ENCODE results near the genes PRKAG1, KMT2D and TUBA1A.

- PRO-cap: no peak
These were observed 378 bp downstream of the H1-7 start for GRCh38 chr12:48328981-48329734.

DNA sequence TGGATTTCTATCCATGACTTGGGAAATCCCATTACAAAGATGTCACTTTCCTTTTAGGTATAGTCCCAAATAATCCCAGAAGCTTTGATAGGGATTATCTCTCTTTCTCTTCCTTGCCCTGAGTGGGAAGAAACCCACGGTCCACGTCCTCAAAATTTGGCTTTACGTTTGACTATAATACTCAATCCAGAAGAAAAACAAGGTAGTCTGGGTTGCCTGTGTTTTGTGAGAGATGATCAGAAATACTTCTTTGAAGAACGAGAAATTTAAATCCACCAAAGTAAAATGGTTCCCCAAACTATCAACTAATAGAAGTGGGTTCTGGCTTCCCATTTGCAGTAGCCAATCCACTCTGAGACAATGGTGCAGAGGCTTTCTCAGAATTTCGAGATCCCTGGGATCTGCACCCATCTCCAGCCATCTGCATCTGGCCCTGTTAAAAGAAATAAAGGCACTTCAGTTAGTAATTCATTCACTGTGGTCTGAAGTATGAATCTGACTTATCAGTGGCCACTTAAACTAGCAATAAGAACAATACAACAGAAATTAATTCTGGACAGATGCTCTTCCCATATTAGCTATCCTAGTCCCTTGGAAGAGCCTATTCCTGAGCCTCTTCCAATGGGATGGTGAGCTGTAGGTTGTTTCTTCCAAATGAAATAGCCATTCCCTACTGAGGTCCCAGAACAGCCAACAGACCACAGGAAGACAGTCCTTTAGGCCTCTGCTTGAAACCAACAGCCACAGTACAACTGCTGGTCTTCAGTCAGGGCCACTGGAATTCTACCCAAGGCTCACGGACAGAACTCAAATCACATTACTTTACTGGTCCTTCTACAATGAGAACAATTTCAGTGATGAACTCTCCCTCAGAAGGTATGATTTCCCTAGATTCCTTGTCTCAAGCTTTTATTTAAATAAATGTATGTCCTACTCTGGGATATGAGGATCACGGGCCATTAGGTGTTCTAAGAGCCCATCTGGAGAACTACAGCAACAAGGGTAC is 28.0 kb downstream of the KANSL2 start:
- PRO-cap: unidirectional peak, minus-strand start at position 775 of the sequence

DNA sequence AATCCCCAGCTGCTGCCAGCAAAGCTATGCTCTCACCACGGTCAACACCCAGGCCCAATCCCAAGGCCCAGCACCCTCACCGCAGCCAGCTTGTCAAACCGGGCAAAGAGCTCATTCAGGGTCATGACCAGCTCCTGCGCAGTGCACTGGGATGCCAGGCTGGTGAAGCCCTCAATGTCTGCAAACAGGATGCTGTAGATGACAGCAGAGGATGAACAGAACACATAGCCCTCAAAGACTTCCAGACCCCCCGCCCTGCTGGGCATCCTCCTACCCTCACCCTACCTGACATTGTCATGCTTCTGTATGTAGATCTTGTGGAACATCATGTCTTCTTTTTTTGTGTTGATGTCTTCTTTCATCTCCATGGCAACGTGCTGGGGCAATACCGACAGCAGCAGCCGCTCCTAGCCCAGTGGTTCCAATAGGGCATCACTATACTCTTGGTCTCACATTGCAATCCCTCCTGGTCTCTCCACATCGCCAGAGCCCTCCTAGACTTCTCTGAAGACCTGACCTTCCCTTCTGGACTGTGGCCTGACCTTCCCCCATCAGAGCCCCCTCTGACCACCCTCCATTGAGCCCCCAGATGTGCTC is 11.5 kb downstream of the ADCY6 start:
- PRO-cap: no peak

DNA sequence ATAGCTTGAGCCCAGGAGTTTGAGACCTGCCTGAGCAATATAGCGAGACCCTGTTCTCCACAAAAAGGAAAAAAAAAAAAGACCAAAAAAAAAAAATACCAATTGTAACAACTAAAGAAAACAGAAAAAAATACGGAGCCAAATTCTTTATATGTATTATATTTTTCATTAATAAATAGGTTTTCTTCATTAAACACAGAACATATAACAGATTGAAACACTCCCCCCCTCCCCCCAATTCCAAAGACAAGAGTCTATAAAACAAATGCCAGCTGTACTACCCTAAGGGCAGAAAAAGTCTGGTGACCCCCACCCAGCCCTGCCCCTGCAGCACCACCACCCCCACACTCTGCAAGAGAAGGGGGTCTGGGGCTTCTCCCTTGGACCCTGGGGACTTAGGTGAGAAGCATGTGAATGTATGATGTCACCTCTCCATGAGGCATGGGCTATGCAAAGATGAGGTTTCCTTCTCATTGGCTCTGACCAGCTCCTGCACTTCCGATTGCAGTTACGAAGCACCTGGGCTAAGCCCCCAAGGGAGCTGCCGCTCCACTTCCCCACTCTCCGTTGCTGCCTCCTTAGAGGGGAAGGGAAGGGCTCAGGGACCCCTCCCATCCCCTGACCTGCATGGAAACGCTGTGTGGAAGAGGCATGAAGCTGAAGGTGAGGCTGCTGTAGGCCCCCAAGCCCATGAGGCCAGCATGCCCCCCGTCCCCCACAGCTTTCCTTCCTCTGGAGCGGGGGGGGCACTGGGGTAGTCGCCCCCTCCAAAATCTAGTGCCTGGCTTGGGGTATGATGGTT is 5.2 kb upstream of the DDX23 start:
- PRO-cap: no peak

- PRO-cap: no peak
These were observed 8.7 kb upstream of the FKBP11 start for GRCh38 chr12:48933750-48934614.

DNA sequence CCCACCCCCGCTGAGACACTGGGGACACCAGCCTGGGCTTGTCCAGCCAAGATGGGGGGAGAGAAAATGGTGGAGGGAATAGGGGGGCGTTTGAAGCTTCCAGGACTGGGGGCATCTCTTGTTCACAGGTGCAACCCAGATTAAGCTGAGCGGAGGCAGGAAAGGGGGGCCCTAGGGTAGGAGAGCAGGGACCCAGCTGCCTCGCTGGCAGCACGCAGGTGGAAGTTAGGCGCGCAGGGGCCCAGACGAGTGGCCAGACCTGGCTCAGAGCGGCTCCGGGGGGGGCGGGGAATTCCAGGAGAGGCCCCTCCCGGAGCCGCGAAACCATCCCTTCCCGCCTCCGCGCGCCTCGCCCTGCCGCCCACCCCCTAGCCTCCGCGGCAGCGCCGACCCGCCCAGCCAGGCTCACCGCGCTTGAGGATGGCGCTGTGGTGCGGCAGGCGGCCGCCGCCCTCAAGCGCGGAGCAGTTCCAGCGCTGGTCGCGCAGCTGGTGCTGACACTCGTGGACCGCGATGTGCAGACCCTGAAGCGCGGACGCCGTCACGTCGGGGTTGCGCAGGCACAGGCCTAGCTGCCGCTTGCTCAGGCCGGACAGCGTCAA is 1.8 kb downstream of the WNT10B start:
- PRO-cap: no peak

GRCh38 chr12:48997982-48999162 is 803 bp downstream of the DDN start:
- PRO-cap: bidirectional peak, plus-strand start at chr12:48998363, minus-strand start at chr12:48998085

GRCh38 chr12:49018340-49019098 is at the start of gene PRKAG1:
Gene PRKAG1 (minus strand): TSS chr12:49018776.
- PRO-cap: bidirectional peak, plus-strand start at chr12:49018927, minus-strand start at chr12:49018748

DNA sequence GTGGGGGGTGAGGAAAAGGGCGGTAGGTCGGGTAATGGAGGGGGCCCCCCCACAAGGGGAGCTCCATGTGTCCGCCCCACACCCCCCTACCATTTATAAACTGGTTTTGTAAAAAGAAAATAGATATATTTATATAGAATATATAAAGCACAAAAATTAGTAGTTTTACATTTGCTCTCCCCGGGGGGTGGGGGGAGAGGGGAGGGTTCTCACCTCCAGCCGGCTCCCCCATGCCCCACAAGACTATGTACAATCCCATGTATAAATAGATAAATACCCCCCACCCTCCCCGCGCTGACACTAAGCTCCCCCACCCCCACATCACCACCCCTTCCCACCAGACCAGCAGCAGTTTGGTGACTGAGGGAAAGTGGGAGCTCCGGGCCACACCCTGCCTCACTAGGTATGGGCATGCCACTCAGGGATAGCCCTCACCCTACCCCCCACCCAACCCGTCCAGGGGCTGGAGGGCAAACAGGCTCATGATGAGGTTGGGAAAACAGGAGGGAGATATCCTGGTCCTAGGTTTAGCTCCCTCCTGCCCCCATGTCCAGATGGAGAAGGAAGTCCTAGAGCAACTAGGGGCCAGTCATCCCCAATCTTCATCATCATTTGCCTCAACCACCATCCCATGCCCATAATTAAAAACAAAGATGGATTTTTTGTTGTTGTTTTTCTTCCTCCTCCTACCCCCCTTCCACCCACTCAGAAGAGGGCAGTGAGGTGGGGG is 1.9 kb upstream of the PRKAG1 start:
- PRO-cap: no peak

DNA sequence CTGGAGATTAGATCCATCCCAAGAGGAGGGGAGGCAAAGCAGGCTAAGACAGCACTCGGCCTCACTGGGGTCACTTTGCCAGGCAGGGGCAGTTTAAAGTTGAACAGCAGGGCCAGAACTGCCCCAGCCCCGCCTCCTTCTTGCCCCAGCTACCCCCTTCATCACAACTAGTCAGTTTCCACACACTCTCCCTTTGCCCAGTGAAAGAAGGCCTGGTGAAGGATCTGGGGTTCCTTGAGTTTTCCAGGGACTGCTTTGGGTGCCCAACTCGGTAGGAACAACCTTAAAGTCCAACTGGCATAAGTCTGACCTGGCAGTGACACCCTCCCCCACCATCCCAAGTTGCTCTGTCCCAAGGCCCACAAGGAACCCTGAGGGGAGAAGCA is 1.7 kb downstream of the KMT2D start:
- PRO-cap: no peak

GRCh38 chr12:49060407-49060981 is at the start of gene KMT2D:
Gene KMT2D (minus strand): TSS chr12:49060794.
- PRO-cap: bidirectional peak, plus-strand start at chr12:49060876, minus-strand start at chr12:49060570

GRCh38 chr12:49129698-49130026 is 1.5 kb downstream of the TUBA1B start:
- PRO-cap: no peak

DNA sequence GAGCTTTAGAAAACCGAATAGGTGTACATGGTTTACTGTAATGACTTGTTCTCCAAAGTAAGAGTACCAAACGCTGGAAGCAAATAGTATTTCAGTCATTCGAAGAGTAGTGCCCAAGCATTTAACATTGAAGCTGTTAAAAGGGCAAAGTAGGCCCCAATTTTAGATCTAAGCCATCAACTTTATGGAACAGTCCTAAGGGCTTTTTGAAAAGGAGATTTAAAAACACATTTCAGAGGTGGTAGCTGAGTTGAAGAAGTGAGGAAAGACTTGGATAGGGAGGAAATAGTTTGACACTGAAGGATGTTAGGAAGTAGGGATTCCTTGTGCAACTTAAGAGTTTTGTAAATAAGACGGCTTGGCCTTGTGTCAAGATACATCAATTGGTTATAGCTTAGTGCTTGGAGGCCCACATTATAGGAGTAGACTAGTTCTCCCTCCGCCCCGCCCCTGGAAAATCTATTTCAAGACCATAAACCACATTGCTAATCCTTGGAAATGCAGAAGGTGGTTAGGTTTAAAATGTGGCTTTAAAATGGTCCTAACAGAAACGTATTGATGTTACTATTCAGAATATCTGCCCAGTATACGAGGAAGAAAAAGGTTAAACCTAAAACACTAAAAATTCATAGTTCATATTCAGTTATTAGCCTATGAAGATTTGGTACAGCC is 844 bp upstream of the TUBA1B start:
- PRO-cap: no peak

DNA sequence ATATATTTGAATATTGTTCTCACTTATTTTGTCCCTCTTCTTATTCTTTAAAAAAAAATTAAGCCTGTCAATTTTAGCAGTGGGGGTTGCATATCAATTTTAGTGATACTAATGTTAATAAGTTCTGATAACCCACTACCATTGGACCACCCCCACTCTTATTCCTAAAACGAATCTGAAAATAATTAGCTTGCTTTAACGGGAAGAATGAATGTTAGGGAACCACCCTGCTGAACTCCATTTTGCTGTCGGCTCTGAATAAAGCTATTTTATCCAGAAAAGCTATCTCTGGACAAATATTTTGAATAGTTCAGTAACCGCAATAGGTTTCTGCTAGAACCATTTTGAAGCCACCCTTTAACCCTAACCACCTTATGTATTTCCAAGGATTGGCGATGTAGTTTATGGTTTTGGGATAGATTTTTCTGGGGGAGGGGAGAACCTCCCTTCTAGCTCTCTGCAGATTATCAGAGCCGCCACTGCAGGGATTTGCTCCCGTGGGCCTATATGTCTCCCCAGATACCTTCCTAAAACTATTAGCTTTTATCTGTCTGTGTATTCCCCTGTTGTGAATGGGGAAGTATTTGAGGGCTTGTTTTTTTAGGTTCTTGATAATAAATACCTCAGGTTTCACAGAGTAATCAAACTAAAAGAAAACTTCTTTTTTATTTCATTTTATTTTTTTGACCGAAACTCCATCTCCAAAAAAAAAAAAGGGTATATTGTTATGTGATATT is 1.8 kb upstream of the TUBA1B start:
- PRO-cap: no peak

DNA sequence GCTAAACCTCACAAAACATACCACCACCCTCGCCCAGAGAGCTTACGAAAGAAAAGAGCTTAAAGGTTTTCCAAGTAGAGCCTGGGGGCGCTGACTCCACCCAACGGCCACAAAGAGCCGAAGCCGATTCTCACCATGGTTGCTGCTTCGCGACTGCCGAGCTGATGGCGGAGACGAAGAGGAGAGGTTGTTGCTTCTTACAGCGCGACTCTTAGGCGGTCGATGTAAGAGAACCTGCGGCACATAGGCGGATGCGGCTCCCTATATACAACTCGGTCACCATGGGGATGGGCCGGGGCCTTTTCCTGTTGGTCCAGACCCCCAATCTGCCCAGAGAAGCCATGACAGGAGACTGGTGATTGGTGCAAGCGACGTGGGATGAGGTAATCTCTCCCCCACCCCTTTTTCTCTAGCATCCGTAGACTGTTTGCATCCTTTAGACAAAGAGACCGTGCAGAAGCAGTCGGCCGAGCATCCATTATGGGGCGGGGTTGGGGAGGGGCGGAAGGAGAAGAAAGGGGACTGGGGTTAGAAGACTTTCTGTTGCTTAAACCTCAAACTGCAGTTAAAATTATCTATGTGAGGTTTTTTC is at the start of gene TUBA1A:
TSS of gene TUBA1A (minus strand) at position 238 of the 592 bp plus-strand sequence.
- PRO-cap: bidirectional peak, plus-strand start at position 431 of the sequence, minus-strand start at position 237 of the sequence

GRCh38 chr12:49201217-49201804 is 12.4 kb upstream of the TUBA1A start:
- PRO-cap: no peak

GRCh38 chr12:49233642-49234399 is 31.1 kb upstream of the TUBA1C start:
- PRO-cap: no peak

DNA sequence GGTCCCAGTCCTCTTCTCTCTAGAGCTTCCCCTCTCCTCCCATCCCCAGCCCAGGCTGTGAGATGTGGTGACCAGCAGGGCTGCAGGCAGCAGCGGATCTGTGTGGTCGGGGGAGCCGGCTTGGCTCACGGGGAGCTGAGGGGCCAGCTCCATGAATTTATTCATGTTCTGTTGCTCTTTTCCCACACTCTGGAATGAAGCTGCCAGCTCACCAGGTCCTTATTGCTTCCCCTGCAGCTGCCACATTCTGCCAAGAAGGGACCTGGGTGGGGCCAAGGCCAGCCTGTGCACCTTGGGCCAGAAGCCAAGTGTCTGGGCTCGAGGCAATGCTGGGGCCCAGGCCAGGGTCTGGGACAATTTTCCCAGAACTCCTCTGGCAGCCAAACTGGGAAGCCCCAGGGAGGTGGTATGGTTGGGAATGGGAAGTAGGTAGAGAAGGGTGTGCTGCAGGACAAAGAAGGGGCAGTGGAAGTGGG is 2.5 kb upstream of the C1QL4 start:
- PRO-cap: no peak

- PRO-cap: no peak
These were observed 76.6 kb upstream of the KCNH3 start for GRCh38 chr12:49462043-49462824.

GRCh38 chr12:49622344-49623143 is 817 bp upstream of the PRPF40B start:
- PRO-cap: unidirectional peak, minus-strand start at chr12:49622990

Measured in LUHMES (cell line).